Subcutaneous adipose tissue (tissue), 3 donors: ENCODE data around the gene PRR3.

GRCh38 chr6:29889210-29889535, 53.2 kb upstream of the HLA-A start:
- PRO-cap, result no peak
- RAMPAGE, long total RNA, 3 experiments, result no peak in any of the 3 experiments

DNA sequence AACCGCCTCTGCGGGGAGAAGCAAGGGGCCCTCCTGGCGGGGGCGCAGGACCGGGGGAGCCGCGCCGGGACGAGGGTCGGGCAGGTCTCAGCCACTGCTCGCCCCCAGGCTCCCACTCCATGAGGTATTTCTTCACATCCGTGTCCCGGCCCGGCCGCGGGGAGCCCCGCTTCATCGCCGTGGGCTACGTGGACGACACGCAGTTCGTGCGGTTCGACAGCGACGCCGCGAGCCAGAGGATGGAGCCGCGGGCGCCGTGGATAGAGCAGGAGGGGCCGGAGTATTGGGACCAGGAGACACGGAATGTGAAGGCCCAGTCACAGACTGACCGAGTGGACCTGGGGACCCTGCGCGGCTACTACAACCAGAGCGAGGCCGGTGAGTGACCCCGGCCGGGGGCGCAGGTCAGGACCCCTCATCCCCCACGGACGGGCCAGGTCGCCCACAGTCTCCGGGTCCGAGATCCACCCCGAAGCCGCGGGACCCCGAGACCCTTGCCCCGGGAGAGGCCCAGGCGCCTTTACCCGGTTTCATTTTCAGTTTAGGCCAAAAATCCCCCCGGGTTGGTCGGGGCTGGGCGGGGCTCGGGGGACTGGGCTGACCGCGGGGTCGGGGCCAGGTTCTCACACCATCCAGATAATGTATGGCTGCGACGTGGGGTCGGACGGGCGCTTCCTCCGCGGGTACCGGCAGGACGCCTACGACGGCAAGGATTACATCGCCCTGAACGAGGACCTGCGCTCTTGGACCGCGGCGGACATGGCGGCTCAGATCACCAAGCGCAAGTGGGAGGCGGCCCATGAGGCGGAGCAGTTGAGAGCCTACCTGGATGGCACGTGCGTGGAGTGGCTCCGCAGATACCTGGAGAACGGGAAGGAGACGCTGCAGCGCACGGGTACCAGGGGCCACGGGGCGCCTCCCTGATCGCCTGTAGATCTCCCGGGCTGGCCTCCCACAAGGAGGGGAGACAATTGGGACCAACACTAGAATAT, 613 bp downstream of the HLA-A start:
- PRO-cap, result no peak
- RAMPAGE, long total RNA, 3 experiments, result no peak in any of the 3 experiments

DNA sequence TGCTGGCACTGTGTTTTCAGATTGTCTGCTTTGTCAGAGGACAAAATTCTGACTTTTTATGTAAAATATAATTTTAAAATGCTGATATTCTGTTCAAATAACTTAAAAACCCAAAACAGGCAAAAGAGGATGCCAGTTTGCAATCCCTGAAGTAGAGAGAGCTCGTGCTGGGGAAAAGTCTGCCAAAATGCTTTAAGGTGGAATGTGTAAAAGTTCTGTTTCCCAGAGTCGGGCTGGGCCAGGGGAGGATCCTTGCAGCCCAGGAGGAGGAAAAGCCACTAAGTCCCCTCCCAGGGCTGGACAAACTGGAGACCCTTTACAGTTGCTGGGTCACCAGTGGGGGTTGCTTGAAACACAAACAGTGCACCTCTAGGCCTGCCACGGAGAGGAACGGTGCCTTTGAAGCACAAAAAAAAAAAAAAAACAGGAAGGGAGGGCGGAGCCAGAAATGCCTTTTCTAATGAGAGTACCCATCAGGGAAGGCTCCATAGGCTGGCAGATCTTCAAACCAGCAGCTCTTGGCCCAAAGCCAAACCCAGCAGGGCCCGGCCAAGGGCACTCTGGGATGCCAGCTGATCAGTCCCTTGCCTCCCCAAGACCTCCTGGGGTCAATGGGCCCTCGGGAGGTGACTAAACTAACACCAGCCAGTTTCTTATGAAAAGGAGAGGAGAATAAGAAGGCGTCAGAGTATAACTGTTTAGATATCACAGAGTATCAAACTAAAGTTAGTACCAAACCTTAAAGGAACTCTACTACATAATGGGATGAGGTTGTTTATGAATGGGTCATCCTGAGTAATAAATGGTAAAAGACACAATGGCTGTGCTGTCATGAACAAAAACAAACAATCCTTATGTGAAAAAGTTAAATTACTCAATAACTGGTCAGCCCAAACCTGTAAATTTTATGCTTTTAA, 23.7 kb downstream of the HLA-A start:
- PRO-cap, result bidirectional peak, plus-strand start at position 611 of the sequence, minus-strand start at position 388 of the sequence
- RAMPAGE, long total RNA, 3 experiments, result no peak in any of the 3 experiments

DNA sequence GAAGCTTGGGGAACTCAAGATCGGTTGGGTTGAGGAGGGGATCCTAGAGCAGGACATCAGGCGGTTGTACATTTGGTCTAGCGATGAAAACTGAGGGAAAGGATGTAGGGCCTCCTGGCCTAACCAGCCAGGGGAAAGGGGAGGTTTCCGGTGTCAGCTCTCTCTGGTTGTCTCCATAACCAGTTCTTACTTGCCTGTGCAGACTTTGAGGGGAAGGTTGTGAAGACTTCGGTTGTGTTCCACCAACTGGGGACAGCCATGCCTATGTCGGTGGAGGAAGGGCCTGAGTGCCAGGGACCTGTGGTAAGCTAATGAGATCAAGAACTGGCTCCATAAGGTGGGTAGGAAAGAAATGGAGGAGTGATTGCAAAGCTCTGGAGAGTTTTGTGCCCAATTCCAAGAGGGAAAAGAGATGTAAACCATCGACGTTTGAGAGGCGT, 670 bp downstream of the POLR1H start:
- PRO-cap, result no peak
- RAMPAGE, long total RNA, 3 experiments, result no peak in any of the 3 experiments

GRCh38 chr6:30110921-30112113, 1.6 kb downstream of the TRIM31 start:
- PRO-cap, result no peak
- RAMPAGE, long total RNA, 3 experiments, result no peak in any of the 3 experiments

DNA sequence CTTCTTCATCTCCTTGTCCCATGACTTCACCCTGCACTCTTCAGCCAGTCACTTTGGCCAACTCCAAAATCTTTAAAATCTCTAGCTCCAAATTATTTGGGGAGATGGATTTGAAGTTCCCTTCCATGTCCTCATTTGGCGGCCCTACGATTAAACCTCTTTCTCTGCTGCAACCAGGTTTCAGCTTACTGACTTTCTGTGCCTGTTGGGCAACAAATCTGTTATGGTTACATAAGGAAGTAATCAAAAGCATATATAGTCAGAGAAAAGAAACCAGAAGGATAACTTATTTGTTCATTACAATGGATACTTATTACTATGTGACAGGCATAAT, 9.5 kb upstream of the TRIM31 start:
- PRO-cap, result no peak
- RAMPAGE, long total RNA, 3 experiments, result no peak in any of the 3 experiments

- PRO-cap, result no peak
- RAMPAGE, long total RNA, 3 experiments, result no peak in any of the 3 experiments
Measured at GRCh38 chr6:30130795-30131616, 4.9 kb upstream of the TRIM40 start.

GRCh38 chr6:30211066-30211682, 2.0 kb downstream of the TRIM26 start:
- PRO-cap, result no peak
- RAMPAGE, long total RNA, 3 experiments, result no peak in any of the 3 experiments

DNA sequence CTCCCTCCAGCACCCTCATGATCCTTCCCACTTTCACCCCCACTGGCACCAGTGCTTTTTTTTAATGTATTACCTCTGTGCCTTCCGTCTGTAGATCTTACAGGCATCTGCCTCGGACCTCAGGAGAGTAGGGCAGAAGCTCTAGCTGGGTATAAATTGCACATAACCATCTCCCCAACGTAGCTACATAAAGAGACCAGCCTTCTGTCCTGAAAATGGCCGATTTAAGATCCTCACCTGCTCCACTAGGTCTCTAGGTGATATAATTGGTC, 330 bp upstream of the RPP21 start:
- PRO-cap, result no peak
- RAMPAGE, long total RNA, 3 experiments, result no peak in any of the 3 experiments

GRCh38 chr6:30550145-30551294, 5.8 kb downstream of the GNL1 start:
- PRO-cap, result no peak
- RAMPAGE, long total RNA, 3 experiments, result no peak in any of the 3 experiments

DNA sequence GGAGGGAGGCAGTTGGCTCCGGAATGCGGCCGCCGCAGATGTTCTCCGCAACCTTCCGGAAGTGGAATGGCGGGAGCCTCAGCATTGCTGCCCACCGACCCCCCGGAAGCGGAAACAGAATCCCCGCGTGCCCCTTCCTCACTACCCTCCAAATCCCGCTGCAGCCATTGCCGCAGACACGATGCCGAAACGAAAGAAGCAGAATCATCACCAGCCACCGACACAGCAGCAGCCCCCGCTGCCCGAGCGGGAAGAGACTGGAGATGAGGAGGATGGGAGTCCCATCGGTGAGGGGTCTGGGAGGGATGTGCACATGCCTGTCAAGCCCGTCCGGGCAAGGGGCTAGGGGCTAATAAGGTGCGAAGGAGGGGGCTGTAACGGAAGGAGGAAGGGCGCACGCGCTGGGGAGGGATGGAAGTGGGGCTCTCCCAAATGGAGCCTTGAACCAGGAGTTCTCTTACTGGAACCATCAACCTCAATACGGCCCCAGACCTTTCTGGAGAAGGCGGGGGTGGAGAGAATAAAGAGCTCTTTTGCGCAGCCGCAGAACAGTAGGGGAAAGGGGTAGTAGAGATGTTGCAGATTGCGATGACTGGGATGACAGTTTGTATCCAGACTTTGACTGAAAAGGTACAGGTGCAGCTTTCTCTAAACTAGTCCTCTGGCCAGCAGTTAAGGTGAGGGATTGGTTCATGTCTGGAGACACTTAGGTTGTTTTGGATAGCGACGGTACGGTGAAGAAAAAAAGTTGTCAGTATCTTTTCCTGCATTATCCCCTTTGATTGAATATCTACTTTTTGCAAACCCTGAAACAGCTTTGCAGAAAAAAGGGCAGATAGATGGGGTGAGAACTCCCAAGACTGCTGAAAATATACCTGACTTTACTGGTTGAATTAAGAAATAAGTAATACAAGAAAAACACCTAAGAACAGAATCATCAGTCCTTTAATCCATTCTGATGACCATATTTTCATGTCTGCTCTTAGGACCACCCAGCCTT, at the start of gene PRR3:
Gene PRR3, plus strand, starts transcription at position 132 of the 1,000 bp plus-strand sequence.
- PRO-cap, result bidirectional peak, plus-strand start at position 141 of the sequence, minus-strand start at position 68 of the sequence
- RAMPAGE, long total RNA, 3 experiments, result start-site peak on the plus strand in 3 of 3 experiments, centred at positions 128 to 159 of the sequence, 16 to 36 reads per replicate

- PRO-cap, result no peak
- RAMPAGE, long total RNA, 3 experiments, result no peak in any of the 3 experiments
Measured at GRCh38 chr6:30582343-30582713, 11.1 kb downstream of the ABCF1 start.

- PRO-cap, result no peak
- RAMPAGE, long total RNA, 3 experiments, result no peak in any of the 3 experiments
Measured at GRCh38 chr6:30597122-30597904, 19.7 kb downstream of the PPP1R10 start.

- PRO-cap, result no peak
- RAMPAGE, long total RNA, 3 experiments, result no peak in any of the 3 experiments
Measured at GRCh38 chr6:30665487-30665689, 7.4 kb downstream of the DHX16 start.

GRCh38 chr6:30687727-30688404, 1.4 kb upstream of the PPP1R18 start:
- PRO-cap, result no peak
- RAMPAGE, long total RNA, 3 experiments, result no peak in any of the 3 experiments

DNA sequence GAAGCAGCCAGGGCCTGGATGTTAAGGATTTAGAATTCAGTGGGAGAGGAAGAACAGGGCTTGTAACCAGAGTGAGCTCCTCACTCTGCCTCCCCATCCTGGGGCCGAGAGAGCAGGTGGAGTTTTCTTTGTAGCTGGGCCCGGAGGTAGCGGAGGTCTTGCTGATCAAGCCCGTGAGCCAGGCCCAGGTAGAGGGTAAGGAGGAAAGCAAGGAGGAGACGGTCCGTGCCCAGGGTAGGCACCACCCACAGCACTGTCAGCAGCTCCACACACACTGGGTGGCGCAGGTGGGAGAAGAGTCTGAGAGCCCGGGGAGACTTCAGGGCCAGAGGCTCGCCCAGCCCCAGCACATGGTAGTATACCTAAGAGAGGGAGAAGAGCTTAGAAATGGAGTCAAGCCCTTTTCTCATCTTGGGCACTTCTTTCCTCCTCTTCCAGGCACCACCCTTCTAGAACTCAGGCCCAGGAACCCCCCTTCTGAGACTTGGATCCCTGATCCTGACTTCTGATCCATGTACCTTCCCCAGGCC, 2.1 kb downstream of the NRM start:
- PRO-cap, result no peak
- RAMPAGE, long total RNA, 3 experiments, result no peak in any of the 3 experiments

DNA sequence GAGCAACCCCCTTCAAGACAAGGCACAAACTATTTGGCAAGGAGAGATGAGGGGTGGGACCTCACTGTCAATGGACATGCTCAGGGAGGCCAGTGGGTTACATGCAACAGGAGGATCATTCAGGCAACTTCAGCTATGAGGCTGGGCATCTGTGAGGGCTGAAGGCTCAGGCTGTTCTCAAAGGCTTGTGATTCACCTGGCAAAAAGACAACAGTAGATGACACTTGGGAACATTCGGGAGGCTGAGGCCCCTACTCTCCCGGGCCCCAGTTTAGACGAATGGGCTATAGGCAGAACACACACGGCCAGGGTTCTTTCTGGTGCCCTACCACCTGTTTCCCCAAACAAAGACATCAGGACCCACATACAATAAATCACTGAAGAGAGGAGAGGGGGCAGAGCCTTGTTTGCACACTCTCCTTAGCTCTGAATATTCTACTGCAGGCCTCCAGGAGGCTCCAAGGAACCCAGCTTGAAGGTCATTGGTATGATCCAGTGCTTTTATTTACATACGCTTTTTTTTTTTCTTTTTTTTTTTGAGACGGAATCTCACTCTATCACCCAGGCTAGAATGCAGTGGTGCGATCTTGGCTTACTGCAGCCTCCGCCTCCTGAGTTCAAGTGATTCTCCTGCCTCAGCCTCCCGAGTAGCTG, 7.9 kb downstream of the TUBB start:
- PRO-cap, result no peak
- RAMPAGE, long total RNA, 3 experiments, result no peak in any of the 3 experiments

DNA sequence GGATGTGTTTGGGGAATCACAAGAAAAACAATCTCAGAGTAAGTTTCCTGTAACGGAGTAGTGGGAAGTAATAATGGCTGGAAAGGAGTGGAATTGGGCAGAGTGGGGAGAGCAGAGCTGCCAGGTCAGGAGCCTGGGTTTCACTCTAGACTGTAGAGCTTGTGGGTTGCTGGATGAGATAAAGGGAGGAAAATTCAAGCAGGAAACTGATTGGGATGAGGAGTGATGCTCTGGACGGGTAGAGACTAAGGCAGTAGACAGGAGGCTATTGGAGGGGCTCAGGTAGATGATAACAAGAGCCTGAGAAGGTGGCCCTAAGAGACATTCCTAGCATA, 3.1 kb upstream of the IER3 start:
- PRO-cap, result no peak
- RAMPAGE, long total RNA, 3 experiments, result no peak in any of the 3 experiments

DNA sequence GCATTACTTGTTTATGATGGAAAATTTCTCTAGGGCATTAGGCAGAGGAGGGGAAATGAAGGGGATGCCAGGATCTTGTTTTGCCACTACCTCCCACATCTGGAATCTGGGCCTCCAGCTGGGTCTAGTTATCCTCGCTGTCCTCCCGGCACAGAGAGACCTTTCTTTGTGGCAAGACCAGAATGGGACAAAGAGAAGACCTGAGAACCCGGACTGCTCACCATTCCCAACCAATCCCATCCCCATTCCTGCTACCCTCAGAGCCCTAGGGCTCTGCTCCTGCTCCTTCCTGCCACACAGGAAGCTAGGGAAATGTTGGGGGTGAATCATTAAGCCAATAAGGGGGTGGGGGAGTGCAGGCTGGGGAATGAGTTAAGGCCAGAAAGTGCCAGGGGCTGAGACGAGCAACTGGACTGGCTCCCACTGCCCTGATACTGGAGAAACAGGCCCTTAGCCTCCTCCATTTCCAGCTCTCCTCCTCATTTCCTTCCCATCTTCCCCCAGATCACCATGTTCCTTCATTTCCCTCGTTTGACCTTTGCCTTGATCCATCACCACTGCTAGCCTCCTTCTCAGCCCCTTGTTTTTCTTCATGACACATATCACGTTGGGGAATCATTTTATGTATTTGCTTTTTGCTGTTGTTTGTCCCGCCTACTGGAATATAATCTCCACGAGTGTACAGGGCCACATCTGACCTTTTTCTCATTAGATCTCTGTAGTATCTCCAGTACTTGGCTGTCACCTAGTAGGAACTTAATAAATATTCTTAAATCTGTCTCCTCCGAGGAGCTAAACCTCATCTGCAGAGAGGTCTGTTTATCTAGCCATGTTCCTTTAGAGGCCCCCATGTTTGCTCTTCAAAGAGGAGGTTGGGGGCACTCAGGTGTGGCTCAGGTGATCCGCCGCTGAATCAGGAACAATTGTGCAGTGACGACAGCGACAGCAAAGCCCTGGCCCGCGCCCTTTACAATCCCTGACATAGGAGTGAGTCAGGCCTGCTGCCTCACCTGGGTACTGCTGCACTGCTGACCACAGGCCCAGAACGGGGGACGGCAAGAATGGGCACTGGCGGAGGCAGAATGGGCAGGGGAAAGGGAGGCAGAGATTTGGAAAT, 4.8 kb upstream of the IER3 start:
- PRO-cap, result no peak
- RAMPAGE, long total RNA, 3 experiments, result no peak in any of the 3 experiments

DNA sequence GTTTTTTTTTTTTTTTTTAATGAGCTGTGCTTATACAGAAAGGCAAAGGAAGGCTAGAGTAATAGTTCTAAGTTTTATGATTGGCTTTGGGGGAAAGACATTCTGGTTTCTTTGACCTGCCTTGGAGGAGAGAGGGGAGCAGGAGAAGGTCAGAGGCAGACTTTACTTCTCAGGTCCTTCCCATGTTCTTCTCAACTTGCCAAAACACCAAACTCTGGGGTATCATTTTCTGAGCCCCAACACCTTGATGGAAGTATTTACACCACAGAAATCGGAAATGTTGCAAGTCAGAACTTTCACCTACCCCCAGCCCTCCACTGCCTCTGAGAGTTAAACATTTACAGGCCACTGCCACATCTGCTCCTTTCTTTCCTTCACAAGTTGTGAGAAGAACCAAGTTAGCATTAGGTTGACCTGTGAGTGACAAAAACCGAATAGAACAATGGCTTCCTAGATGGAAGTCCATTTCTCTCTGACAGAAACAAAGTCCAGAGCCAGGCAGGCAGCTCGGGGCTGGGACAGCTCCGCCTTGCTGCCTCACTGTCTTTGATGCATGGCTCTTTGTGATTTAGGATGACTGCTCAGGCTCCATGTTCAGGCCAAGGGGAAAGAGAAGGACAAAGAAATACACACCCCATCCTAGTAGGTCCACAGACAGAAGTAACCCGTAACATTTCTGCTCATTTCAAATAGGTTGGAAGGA, 19.2 kb upstream of the IER3 start:
- PRO-cap, result no peak
- RAMPAGE, long total RNA, 3 experiments, result no peak in any of the 3 experiments